Thyroid gland (tissue), 7 donors: ENCODE results near the genes FOXO4 and CITED1.

DNA sequence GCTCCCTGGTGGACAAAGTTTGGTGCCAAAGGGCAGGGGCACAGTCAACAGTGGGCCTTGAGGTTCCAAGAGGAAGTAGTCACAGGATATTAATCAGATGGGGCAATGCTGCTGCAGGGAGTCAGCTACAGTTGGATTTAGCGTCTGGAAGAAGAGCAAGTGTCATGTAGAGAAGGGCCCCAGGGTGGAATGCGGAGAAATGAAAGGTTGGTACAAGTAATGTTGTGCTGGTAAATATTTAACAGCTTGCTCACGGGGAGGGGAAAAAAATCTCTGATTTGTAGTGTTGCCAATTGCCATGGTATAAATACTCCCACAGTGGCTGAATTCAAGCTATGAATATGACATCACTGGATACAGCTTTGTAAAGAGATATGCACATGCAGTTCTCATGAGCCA is 139.3 kb downstream of the PJA1 start:
- PRO-cap, 2 experiments, result no peak in any of the 2 experiments
- RAMPAGE, long total RNA, 5 experiments, result no peak in any of the 5 experiments

- PRO-cap, 2 experiments, result peak in 1 of 2 experiments; most common minus-strand start chrX:69137787 (in 1)
- RAMPAGE, long total RNA, 5 experiments, result no peak in any of the 5 experiments
These were observed 27.8 kb downstream of the PJA1 start for GRCh38 chrX:69137371-69137941.

GRCh38 chrX:69164181-69164927 is 899 bp downstream of the PJA1 start:
- PRO-cap, 2 experiments, result no peak in any of the 2 experiments
- RAMPAGE, long total RNA, 5 experiments, result no peak in any of the 5 experiments

DNA sequence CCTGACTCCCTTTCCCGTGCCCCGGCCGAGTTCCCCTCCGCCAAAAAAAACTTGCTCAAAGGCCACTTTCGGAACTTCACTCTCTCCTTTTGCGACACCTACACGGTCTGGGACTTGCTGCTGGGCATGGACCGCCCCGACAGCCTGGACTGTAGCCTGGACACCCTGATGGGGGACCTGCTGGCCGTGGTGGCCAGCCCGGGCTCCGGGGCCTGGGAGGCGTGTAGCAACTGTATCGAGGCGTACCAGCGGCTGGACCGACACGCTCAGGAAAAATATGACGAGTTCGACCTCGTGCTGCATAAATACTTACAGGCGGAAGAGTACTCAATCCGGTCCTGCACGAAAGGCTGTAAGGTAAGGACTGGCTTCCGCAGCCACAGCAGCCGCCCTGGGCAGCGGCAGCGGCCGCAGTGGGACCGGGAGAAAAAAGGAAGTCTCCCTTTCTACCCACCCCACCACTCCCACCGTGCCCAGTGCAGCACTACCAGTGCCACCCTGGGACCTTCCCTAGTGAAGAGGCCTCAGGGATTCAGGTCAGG is 1.7 kb downstream of the NALF2 start:
- PRO-cap, 2 experiments, result no peak in any of the 2 experiments
- RAMPAGE, long total RNA, 5 experiments, result no peak in any of the 5 experiments

- PRO-cap, 2 experiments, result no peak in any of the 2 experiments
- RAMPAGE, long total RNA, 5 experiments, result no peak in any of the 5 experiments
These were observed 3.1 kb downstream of the NALF2 start for GRCh38 chrX:69507291-69507502.

DNA sequence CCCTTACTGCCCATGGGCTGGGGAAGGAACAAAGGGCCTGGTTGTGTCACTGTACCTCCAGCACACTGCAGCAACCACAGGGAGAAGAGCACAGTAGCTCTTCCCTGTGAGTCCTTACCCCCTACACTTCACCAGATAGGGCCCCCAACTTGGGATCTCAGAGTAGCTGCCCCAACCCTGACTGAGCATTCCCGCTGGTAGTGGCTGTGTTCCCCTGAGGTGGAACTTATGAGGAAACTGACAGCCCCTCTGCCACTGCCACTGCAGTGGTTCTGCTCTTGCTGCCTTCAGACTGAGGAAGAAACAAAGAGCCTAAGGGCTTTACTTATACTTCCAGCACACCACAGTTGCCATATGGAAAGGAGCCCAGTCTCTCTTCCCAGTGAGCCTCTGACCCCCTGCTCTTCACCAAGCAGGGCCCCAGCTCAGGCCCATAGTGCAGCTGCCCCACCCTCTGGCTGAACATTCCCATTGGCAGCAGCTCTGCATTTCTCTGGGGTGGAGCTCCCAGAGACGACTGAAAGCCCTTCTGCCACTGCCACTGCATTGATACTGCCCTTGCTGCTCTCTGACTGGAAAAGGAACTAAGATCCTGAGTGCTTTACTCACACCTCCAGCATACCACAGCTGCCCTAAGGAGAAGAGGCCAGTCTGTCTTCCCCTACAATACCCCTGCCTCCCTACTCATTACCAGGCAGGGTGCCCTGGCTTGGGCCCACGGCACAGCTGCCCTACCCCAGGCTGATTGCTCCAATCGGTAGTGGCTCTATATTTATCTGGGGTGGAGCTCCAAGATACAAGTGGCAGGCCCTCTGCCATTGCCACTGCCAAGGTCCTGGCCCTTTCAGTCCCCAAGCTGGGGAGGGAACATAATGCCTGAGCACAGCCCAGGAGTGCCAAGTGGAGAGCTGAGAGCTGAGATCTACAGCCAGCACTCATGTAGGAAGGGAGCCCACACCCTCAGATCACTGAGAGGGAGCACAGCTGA is 36.2 kb downstream of the AWAT2 start:
- PRO-cap, 2 experiments, result no peak in any of the 2 experiments
- RAMPAGE, long total RNA, 5 experiments, result no peak in any of the 5 experiments

- PRO-cap, 2 experiments, result no peak in any of the 2 experiments
- RAMPAGE, long total RNA, 5 experiments, result no peak in any of the 5 experiments
These were observed 11.3 kb upstream of the DGAT2L6 start for GRCh38 chrX:70165771-70166531.

DNA sequence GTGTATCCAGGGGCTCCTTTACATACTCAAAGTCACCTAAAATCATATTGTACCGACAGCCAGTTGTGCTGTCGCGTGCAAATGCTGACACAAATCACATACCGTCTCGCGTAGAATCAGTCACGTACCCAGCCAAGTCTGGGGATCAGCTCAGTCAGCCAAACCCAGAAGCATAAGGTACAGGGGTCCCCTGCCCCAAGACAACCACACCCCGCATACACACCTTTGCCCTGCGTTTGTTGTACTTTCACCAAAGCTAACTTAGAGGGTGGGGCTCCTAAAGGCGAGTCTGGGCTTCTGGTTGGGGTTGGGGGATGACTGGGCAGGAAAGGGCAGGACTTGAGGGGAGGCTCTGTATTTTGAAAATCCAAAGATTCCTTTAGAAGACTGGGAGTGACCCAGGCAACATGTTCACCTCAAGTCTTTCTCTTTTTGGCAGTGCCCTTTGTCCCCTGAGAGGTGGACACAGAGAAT is 845 bp downstream of the GDPD2 start:
- PRO-cap, 2 experiments, result no peak in any of the 2 experiments
- RAMPAGE, long total RNA, 5 experiments, result no peak in any of the 5 experiments

DNA sequence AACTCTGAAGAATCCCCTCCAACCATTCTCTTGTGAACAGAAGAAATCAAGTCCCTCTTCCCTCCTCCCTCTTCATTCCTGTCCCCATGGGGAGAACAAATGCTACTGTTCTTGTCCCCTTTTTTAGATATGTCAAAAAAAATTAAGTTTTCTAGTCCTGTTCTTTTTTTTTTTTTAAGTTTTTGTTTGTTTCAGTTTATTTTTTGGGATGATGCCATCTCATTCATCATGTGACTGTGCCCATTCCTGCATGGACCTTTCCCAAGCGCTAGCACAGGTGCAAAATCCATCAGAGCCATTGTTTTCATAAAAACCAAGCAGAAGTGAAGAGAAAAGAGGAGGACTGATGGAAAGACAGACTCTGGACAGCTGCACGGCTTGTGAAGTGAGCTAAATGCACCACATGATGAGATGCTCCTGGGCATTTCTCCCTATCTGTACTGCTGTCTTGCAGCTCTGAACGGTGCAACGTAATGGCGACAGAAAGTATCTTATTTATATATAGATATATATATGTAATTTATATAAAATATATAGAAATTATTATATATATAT is 57.7 kb downstream of the DLG3 start:
- PRO-cap, 2 experiments, result no peak in any of the 2 experiments
- RAMPAGE, long total RNA, 5 experiments, result no peak in any of the 5 experiments

DNA sequence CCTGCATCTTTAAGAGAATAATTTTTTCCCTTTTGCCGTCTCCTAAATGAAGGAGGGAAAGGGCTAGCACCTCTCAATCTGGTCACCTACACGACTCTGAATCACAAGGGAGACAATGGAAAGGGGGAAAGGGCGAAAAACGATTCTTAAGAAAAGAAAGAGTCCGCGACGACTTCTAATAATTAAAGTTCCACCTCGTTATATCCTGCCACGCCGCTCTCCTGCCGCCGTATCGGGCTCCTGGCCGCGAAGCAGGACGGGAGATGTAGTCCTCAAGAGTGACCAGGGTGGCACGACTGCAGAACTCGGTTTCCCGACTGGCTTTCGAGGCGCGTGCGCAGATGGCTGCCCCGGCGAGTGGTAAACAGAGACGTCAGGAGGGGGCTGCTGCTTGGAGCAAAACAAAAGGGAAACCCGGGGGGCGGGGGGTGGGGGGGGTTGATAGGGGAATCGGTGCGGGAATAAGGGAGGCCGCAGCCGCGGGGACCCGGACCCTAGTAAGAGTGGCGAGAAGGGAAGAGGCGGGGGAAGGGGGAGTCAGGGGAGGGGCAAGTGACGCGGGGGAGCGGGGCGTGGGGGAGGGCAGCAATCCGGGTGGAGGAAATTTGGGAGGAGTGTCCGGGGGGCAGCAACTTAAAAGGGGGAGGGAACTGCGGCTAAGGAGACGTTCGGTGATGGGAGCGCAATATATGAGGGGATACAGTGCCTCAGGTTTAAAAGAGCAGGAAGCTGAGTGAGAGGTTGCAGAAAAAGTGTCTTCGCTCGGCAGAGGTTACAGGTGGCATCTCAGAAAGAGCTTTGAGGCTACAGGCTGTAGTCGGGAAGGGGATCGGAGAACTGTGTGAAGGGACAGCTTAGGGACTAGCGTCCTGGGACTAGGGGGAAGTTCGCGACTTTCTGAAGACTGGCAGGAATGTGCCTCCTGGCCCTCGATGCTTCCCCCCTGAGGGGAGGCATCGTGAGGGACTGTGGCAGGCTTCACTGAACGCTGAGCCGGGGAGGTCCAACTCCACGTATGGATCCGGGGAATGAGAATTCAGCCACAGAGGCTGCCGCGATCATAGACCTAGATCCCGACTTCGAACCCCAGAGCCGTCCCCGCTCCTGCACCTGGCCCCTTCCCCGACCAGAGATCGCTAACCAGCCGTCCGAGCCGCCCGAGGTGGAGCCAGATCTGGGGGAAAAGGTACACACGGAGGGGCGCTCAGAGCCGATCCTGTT is at the start of gene FOXO4:
TSS of gene FOXO4 (plus strand) at position 338 of the 1,221 bp plus-strand sequence.
- PRO-cap, 2 experiments, result peak in 2 of 2 experiments; most common plus-strand start position 663 of the sequence (in 2); most common minus-strand start position 234 of the sequence (in 1)
- RAMPAGE, long total RNA, 5 experiments, result no peak in any of the 5 experiments

- PRO-cap, 2 experiments, result peak in 2 of 2 experiments; most common plus-strand start chrX:71182282 (in 2); most common minus-strand start chrX:71182076 (in 2)
- RAMPAGE, long total RNA, 5 experiments, result no peak in any of the 5 experiments
These were observed 37.1 kb downstream of the NLGN3 start for GRCh38 chrX:71181437-71182430.

DNA sequence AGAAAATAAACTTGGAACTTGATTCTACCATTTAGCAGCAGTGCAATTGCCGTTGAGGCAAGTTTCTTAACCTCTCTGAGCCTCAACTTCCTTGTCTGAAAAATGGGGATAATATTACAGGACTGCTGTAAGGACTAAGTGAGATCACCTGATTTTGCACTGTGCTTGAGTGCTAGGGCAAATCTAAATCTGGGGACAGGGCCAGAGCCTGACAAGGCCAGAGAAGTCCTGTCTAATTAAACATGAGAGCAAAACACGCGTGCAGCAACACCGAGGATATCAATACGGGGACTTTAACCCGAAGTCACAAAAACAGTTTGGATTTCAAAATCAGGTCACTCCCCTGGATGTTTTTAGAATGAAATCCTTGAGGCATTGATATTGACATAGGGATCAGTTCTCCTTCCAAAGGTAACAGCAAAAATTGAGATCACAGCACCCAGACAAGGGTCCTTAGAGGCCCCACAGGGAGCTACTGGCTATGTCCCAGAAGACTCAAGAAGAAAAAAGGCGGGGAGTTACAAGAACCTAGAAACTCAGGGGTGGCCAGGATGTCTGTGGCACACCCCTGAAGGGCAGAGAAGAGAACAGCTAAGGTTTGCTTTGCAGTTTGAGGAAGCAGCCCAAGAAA is 5.6 kb upstream of the GJB1 start:
- PRO-cap, 2 experiments, result no peak in any of the 2 experiments
- RAMPAGE, long total RNA, 5 experiments, result no peak in any of the 5 experiments

DNA sequence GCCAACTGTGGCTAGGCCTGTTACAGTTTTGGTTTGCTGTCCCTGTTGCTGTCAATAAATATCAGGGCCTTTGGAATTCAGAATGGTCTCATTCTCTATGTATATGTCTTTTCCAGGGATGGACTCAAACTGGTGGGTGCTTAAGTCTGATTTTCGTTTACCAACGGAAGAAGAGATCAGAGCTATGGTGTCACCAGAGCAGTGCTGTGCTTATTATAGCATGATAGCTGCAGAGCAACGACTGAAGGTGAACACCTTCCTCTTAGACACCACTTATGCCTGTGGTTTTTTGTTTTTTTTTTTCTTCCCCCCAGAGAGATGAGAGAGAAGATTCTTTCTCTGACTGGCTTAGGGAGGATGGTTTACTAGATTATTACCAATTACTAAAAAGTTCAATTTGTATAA is 22.5 kb downstream of the TAF1 start:
- PRO-cap, 2 experiments, result no peak in any of the 2 experiments
- RAMPAGE, long total RNA, 5 experiments, result no peak in any of the 5 experiments

DNA sequence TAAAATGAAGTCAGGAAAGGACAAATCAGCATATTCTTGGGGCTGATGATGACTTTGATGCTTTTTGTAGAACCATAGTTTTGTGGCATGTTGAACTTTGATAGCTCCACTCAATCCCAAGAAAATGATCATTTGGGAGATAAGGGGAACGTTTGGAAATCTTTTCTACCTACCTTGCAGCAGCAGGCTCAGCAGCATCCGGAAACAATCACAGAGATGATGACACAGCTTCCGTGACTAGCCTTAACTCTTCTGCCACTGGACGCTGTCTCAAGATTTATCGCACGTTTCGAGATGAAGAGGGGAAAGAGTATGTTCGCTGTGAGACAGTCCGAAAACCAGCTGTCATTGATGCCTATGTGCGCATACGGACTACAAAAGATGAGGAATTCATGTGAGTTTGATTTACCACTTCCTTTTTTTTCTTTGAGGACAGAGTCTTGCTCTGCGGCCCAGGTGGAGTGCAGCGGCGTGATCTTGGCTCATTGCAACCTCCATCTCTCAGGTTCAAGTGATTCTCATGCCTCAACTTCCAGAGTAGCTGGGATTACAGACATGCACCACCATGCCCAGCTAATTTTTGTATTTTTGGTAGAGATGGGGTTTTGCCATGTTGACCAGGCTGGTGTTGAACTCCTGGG is 31.0 kb downstream of the TAF1 start:
- PRO-cap, 2 experiments, result no peak in any of the 2 experiments
- RAMPAGE, long total RNA, 5 experiments, result no peak in any of the 5 experiments

DNA sequence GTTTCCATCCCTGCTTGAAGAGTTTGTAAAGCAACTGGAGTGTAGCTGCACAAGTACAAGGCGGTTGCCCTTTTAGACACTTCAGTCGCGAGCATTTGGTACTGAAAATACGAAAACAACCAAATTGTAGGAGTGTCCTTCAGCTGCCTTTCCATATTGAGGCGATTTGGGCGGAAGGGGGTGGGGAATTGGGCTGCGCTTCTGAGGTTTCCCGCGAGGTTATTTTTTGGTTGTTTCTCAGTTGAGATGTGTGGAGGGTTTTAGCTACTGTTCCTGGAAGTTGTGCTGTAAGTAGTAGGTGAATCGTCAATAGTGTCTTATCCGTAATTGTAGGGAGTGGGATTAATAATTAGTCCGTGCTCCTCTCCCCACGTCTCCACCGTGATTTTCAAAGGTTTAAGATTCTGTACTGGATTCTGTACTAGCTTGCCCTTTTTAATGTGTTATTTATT is 1.4 kb downstream of the OGT start:
- PRO-cap, 2 experiments, result peak in 2 of 2 experiments; most common plus-strand start position 240 of the sequence (in 2); most common minus-strand start position 158 of the sequence (in 2)
- RAMPAGE, long total RNA, 5 experiments, result no peak in any of the 5 experiments

- PRO-cap, 2 experiments, result no peak in any of the 2 experiments
- RAMPAGE, long total RNA, 5 experiments, result no peak in any of the 5 experiments
These were observed 4.9 kb downstream of the OGT start for GRCh38 chrX:71537772-71538152.

DNA sequence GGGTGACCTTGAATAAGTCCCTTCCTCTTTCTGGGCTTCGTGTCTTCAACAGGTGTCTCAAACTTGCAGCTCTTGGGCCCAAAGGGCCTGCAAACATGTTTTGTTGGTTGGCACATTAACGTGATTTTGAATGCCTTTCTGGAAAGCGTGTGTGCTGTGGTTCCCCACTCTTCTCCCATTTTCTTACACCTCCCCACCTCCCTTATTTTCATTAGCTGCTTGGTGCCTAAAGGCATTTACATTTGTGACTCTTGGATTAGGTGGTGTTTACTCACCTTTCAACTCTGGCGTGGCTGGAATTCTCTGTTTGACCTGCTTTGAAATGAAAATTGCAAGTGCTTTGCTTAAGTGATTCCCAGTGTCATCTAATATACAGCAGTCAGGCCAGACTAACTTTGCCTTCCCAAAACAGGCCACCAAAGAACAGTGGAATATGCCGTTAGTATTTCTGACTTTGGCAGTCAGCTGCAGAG is 80.5 kb downstream of the NHSL2 start:
- PRO-cap, 2 experiments, result no peak in any of the 2 experiments
- RAMPAGE, long total RNA, 5 experiments, result no peak in any of the 5 experiments

DNA sequence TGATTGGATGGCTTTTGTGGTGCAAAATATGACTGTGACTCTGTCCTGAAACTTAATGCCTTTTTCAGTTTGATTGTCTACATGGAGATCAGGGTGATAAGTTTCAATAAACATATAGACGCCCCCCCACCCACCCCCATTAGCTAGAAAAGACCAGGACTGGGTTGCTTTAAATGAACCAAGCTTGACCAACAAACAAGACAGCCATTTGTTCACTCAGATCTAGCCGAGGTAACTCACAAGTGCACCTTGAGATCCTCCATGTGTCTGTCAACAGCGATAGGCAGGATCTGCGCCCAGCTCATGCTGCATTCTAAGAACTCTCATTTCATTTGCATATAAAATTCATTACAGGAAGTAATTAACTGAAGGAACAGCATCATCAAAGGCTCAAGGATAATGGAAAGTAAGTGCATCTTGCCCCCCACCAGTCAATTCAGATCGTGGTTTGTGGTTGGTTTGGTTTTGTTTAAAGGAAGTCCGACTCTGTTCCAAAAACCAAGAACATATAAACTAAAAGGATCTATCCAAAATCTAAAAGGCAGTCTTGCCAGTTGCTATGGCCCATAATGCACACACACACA is 37.3 kb upstream of the PIN4 start:
- PRO-cap, 2 experiments, result no peak in any of the 2 experiments
- RAMPAGE, long total RNA, 5 experiments, result no peak in any of the 5 experiments

- PRO-cap, 2 experiments, result peak in 1 of 2 experiments; most common plus-strand start chrX:72306150 (in 1); most common minus-strand start chrX:72305914 (in 1)
- RAMPAGE, long total RNA, 5 experiments, result no peak in any of the 5 experiments
These were observed at the start of gene CITED1 for GRCh38 chrX:72305337-72306267. Gene CITED1, minus strand, starts transcription at chrX:72305914.

GRCh38 chrX:72422167-72423020 is 116.7 kb upstream of the CITED1 start:
- PRO-cap, 2 experiments, result no peak in any of the 2 experiments
- RAMPAGE, long total RNA, 5 experiments, result no peak in any of the 5 experiments